RPMI7951 (cell line): ENCODE data around the gene FKBP5.

GRCh38 chr6:34580792-34581275 lies 24.7 kb upstream of the SPDEF start:
- RAMPAGE, long total RNA: no peak

- RAMPAGE, long total RNA: no peak
These were observed 41.5 kb upstream of the SPDEF start for GRCh38 chr6:34597604-34597989.

DNA sequence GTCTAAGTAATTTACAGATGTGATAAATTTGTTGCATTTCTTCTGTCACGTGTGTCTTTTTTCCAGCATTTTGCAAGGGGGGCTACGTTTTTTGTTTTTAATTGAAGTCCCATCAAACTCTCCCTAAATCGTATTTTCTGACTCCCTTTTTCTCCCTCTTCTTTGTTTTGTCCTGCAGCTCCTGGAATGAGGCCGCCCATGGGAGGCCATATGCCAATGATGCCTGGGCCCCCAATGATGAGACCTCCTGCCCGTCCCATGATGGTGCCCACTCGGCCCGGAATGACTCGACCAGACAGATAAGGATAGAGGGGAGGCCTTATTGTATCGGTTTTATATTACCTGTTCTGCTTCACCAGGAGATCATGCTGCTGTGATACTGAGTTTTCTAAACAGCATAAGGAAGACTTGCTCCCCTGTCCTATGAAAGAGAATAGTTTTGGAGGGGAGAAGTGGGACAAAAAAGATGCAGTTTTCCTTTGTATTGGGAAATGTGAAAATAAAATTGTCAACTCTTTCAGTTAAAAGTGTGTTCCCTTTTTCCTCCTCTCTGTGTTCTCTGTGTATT lies 16.0 kb downstream of the SNRPC start:
- RAMPAGE, long total RNA: no peak

GRCh38 chr6:35010873-35011419 lies 121.9 kb downstream of the ANKS1A start:
- RAMPAGE, long total RNA: no peak

GRCh38 chr6:35016353-35017412 lies 124.5 kb downstream of the TCP11 start:
- RAMPAGE, long total RNA: no peak

GRCh38 chr6:35026122-35026681 lies 114.9 kb downstream of the TCP11 start:
- RAMPAGE, long total RNA: no peak

- RAMPAGE, long total RNA: no peak
These were observed 106.6 kb downstream of the TCP11 start for GRCh38 chr6:35034070-35035360.

GRCh38 chr6:35161968-35162594 lies 20.9 kb upstream of the TCP11 start:
- RAMPAGE, long total RNA: no peak

GRCh38 chr6:35311541-35312202 lies 14.1 kb downstream of the DEF6 start:
- RAMPAGE, long total RNA: no peak

DNA sequence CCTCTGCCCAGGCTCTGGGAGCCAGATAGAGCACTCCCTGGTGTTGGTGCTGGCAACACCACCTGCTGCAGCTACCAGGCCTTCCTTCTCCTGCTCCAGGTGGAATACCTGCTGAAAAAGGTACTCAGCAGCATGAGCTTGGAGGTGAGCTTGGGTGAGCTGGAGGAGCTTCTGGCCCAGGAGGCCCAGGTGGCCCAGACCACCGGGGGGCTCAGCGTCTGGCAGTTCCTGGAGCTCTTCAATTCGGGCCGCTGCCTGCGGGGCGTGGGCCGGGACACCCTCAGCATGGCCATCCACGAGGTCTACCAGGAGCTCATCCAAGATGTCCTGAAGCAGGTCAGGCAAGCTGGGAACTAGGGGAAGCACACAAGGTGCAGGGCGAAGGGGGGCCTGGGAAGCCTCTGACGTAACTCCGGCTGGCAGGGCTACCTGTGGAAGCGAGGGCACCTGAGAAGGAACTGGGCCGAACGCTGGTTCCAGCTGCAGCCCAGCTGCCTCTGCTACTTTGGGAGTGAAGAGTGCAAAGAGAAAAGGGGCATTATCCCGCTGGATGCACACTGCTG lies 14.7 kb downstream of the DEF6 start:
- RAMPAGE, long total RNA: no peak

DNA sequence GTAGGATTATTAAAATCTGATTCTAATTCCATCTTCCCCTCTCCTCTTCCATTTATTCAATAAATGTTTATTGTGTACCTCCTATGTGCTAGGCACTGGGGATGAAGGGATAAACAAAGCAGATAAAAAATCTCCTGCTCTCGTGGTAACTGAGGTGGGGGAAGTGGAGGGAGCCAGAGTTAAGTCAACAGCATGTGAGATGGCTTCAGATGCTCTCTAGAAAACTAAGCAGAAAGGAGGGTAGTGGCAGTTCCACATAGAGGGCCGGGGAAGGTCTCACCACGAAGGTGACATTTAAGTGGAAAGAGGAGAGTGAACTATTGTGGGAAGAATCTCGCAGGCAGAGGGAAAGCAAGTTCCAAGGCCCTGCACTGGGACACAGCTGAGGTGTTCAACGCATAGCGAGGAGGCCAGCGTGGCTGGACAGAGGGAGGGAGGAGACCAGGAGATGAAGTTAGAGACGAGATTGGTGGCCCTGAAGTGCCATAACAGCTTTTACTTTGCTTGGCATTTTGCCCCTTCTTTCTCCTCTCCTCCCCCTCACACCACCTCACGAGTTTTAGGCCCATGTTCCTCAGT lies 16.5 kb downstream of the PPARD start:
- RAMPAGE, long total RNA: no peak

DNA sequence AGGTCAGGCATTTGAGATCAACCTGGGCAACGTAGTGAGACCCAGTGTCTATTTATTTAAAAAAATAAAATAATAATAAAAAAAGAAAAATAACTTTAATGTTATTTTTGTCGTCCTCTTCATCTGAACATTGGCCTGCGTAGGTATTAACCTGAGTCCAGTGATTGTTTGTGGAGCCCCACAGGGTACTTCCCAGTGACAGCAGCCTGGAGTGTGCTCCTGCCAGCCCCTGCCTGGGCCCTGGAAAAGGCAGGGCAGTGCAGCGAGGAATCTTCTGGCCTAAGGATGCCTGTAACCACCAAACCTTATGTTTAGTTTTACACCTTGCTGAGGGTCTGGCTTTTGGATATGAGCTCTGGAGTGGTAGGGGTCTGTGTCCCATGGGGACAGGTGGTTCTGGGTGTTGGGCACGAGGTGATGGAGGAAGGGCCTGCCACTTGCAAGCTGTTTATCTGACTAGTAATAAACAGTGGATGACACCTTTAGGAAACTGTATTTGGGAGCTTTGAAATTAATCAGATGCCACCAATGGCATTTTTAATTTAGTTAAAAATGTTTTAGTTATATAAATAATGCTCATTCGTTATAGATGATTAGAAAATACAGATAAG lies 19.2 kb downstream of the PPARD start:
- RAMPAGE, long total RNA: no peak

DNA sequence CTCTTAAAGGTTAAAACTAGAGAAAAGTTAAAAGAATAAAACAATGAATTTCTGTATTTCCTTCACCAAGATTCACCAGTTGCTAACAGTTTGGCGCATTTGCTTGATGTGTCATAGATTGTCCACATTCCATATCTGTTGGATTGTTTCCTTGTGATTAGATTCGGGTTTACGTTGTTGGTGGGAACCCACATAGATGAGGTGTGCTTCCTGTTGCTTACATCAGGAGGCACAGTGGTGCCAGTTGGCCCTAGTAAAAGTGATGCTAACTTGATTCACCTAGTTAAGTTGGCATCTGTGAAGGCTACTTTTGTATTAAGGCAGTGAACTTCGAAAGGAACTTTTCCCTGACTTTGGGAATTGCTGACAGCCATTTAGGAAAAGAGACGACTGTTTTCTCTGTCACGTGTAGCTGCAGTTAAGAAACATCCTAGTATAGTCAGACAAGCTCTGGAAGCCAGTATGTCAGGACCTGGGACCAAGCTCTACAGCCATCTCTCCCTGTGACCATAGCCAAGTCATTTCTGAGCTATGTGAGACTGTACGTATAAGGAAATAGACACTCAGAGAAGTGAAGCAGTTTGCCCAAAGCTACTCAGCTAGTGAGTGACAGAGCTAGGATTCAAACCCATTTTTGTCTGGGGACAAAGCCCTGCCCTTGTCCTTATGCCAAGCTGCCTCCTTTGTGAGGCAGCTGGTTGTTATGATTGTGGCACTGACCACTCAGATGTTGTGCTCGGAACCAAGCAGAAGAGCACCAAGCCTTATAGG lies 49.1 kb downstream of the PPARD start:
- RAMPAGE, long total RNA: no peak

DNA sequence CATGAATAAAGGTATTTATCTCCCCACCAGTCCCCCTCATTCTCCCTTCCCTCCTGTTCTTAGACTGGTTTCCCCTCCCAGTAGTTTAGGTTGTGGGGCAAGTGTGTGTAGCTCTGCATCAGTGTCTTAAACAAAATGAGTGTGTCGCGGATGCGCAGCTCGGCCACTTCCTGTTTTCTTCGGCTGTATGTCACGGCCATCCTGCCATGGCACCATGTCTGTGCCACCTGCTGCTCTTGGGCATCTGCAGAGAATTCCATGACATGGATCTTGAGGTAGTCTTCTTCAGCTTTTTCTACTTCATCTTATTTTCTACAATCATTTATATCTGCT lies 51.7 kb downstream of the PPARD start:
- RAMPAGE, long total RNA: no peak

- RAMPAGE, long total RNA: no peak
These were observed 54.5 kb downstream of the PPARD start for GRCh38 chr6:35396811-35397398.

DNA sequence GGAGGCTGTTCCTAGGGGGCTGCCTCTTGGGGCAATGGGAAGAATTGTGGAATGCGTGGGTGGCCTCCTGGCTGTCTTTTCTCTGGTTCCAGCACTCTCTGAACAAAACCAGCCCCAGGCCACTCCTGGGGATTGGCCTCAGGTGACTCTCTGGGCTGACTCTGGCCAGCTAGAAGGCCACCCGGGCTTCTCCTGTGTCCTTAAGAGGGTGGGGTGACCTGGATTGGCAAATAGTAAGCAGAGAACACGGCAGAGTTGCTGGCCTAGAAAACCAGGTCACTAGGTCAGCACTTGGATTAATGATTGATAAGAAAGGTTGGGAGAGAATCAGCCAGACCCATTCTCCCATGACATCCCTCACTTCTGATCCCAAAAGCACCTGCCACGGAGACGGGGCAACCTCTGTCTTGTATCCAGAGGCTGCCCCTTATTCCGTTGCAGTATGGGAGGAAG lies 49.6 kb upstream of the FANCE start:
- RAMPAGE, long total RNA: no peak

- RAMPAGE, long total RNA: no peak
These were observed 2.8 kb downstream of the TEAD3 start for GRCh38 chr6:35494010-35494591.

GRCh38 chr6:35571399-35572534 lies 59.1 kb upstream of the TULP1 start:
- RAMPAGE, long total RNA: no peak

GRCh38 chr6:35688248-35689026 lies at the start of gene FKBP5:
Gene FKBP5 (minus strand): TSS chr6:35688915.
- RAMPAGE, long total RNA: no peak

DNA sequence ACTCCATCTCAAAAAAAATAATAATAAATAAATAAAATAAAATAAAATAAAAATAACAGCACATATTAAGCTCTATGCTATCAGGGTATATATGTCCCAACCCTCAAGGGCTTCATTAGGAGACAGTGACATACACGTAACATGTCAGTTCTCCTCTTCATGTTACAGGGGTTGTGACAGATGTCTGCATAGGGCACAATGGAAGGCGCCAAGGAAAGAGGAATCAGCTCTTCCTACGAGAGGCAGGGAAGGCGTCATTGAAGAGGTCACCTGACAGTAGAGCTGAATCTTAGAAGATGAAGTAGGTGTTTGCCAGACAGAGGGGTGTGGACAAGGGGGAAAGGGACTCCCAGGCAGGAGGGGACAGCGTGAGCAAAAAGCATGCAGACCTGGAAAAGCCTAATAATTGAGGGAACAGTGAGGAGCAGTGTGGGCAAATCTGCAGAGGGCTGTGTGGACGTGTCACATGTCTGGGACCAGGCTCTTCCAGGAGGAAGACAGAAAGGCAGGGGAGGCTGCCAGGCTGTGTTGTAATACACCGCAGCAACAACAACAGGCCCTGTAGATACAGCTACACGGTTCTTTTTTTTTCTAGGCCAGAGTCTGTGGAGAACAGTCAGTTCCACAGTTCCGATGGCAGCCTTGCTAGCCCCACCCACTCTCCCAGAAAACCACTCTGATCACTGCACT lies 2.4 kb upstream of the FKBP5 start:
- RAMPAGE, long total RNA: no peak